Hepatocyte (in vitro differentiated cells and primary cell): ENCODE measurements around the gene MTMR6.

DNA sequence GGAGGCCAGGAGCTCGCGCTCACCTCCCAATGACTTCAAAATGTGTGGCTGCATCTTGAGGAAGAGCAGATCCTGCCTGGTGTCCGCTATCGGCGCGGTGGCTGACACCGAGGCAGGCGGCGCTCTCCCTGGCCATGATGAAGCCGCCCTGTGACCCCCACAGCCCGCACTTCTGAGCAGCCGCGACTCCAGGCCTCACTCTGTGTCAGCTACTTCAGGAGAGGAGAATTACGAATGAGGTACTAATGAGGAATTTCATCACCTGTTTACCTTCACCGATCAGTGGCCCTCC is 444.3 kb upstream of the SGCG start:
- RAMPAGE, long total RNA, result no peak
- RRBS, result no CpG with 5 or more reads among the region's 15 CpGs

- RAMPAGE, long total RNA, result no peak
- RRBS, result 4% methylated on average over 10 of the region's 71 CpGs
These were observed 254.7 kb upstream of the SGCG start for GRCh38 chr13:22925740-22926855.

DNA sequence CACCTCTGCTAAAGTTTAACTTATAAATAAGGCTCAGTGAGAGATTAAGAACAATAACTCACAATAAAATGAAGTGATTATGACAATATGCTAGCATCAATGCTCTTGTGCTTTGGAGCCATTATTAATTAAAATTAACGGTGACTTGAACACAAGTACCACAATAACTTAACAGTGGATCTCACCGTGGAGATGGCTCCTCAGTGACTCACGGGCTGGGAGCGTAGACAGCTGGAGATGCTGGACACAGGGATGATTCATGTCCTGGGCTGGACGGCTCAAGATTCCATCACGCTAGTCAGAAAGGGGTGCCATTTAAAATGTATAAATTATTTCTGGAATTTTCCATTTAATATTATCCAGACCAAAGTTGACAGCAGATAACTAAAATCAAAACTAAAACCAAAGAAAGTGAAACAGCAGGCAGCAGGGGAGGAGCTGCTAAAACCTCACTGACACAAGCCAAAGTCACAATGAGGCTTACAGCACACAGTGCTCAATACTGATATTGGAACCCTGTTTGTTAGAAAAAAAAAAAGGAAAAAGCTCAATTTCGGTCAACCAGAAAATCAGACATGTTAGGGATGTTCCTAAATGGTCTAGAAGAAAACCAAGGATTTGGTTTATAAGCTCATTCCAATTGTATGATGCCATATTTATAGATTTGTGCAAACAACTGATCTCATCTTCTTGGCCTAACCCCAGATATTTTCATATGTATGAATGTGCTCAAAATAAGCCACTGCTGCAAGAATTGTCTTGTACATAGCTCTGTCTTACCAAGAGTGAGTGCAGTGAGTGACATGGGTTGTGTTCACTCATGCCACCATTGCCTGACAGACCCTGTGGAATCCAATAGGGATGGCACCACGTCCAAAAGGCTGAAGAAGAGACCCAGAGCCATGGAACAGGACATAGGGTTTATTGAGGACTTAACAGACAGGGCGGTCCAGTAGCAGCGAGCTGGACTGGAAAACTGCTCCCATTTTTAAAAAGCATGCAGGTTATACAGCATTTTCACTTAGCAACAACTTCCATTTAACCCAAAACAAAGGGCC is 111.8 kb downstream of the SACS start:
- RAMPAGE, long total RNA, result no peak
- RRBS, result no CpG with 5 or more reads among the region's 10 CpGs

DNA sequence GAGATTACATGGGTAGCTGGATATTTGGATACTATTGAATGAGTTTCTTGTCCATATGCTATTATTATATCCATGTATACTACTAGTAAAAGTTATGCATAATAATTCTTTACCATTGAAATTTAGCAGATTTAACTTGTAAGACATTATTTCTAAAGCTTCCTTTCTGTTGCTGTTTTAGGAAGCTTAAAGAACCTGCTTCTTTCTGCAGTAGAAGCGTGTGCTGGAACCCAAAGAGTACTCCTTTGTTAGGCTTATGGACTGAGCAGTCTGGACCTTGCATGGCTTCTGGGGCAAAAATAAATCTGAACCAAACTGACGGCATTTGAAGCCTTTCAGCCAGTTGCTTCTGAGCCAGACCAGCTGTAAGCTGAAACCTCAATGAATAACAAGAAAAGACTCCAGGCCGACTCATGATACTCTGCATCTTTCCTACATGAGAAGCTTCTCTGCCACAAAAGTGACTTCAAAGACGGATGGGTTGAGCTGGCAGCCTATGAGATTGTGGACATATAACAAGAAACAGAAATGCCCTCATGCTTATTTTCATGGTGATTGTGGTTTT is 103.1 kb downstream of the TNFRSF19 start:
- RAMPAGE, long total RNA, result no peak
- RRBS, result no CpG with 5 or more reads among the region's 4 CpGs

- RAMPAGE, long total RNA, result no peak
- RRBS, result no CpG with 5 or more reads among the region's 4 CpGs
These were observed 144.7 kb downstream of the TNFRSF19 start for GRCh38 chr13:23714927-23715371.

- RAMPAGE, long total RNA, result no peak
- RRBS, result no CpG with 5 or more reads among the region's 2 CpGs
These were observed 135.8 kb downstream of the MIPEP start for GRCh38 chr13:23753250-23753898.

DNA sequence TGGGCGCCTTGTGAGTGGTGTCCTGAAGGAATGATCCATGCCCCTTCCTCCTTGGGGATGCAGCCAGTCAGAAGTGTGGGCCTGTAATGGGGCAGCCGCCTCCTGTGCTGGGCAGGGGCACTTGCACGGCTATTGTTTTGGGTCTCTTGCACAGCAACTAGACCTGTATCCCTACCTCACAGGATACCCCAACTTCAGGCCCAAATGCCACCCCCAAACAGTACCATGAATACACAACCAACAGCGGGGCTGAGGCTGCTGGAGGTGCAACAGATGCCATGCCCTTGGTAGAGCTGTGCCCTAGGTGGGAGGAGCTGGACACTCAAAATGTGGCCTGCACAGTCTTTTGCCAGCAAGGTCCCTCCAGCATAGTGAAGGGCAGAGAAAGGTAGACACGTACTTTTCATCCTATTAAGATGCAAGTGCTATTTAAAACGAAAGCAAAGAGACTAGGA is 126.6 kb downstream of the MIPEP start:
- RAMPAGE, long total RNA, result no peak
- RRBS, result no CpG with 5 or more reads among the region's 6 CpGs

- RAMPAGE, long total RNA, result no peak
- RRBS, result no CpG with 5 or more reads among the region's 2 CpGs
These were observed 85.6 kb upstream of the SPATA13 start for GRCh38 chr13:24074860-24075350.

GRCh38 chr13:24179248-24179770 is 18.8 kb downstream of the SPATA13 start:
- RAMPAGE, long total RNA, result no peak
- RRBS, result no CpG with 5 or more reads among the region's 2 CpGs

DNA sequence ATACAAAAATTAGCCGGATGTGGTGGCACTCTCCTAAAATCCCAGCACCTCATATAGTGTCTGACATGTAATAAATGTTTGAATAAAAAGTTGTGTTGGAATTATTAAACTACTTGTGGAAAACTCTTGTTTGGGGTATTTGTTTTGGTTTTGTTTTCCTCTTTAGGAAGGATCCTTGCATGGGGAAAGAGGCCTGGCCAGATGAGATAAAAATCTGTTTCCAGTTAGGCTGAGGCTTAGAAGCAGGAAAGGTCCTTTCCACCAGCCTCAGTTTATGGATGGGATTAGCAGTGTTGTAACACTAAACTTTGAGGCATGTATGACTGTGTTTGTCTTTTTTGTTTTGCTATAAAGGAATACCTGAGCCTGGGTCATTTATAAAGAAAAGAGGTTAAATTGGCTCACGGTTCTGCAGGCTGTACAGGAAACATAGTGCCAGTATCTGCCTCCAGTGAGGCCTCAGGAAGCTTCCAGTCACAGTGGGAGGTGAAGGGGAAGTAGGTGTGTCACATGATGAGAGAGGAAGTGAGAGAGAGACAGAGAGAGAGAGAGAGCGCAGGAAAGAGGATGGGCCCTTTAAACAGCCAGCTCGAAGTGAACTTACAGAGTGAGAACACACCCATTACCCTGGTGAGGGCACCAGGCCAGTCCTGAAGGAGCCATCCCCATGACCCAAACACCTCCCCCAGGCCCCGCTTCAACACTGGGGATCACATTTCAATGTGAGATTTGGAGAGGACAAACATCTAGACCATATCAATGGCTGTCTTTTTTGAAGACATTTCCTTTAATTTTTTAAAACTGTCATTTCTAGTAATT is 21.6 kb downstream of the SPATA13 start:
- RAMPAGE, long total RNA, result no peak
- RRBS, result no CpG with 5 or more reads among the region's 5 CpGs

- RAMPAGE, long total RNA, result no peak
- RRBS, result no CpG with 5 or more reads among the region's 8 CpGs
These were observed 25.2 kb downstream of the SPATA13 start for GRCh38 chr13:24185457-24186285.

GRCh38 chr13:24224296-24224642 is 63.7 kb downstream of the SPATA13 start:
- RAMPAGE, long total RNA, result no peak
- RRBS, result no CpG with 5 or more reads among the region's 8 CpGs

- RAMPAGE, long total RNA, result no peak
- RRBS, result no CpG with 5 or more reads among the region's 15 CpGs
These were observed 27.8 kb upstream of the C1QTNF9 start for GRCh38 chr13:24281468-24282071.

DNA sequence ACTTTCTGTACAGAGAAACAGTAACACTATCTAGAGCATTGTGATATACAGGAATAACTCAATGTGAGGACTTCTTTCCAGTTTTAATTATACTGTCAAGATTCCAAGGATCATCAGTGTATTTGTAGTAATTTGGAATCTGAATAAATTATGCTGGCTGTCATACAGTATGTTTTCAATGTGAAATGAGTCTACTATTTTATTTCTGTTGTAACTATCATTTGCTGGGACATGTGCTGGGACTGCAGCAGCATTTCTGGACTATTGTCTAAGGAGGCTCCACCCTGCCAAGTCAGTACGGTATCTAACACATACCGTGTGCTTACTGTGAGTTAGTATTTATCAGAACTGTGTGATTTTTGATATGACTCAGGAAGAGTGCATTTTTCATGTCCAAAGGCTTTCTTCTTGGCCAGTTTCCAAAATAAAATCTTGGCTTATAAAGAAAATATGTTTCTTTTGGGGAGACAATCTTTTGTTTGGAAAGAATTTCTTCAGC is 11.7 kb downstream of the PARP4 start:
- RAMPAGE, long total RNA, result no peak
- RRBS, result no CpG with 5 or more reads among the region's 2 CpGs

GRCh38 chr13:24598363-24598730 is 81.9 kb upstream of the ATP12A start:
- RAMPAGE, long total RNA, result no peak
- RRBS, result no CpG with 5 or more reads among the region's 4 CpGs

DNA sequence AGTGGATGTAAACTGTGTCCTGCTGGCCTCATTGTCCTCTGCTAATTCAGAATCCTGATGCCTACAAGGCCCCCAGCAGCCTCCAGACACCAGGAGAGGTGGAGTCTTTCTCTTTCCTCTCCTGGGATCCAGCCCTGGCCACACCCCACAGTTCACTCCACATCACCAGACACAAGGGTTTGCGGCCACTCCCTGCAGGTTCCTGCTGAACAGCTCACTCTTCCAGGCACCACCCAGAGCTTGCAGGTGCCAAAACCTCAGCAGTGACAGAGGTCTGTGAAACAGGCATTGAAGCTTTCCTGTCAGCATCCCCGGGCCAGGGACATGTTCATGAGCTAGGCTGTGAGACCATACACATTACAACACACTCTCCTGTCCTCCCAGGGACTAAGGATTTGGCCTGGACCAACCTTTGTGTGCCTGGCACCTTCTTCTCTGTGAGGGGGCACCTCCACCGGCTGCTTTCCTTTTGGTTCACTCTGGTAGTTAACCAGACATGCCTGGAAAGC is 11.2 kb upstream of the ATP12A start:
- RAMPAGE, long total RNA, result no peak
- RRBS, result no CpG with 5 or more reads among the region's 3 CpGs

- RAMPAGE, long total RNA, result no peak
- RRBS, result 2% methylated on average over 23 of the region's 53 CpGs
These were observed at the start of gene MTMR6 for GRCh38 chr13:25287164-25287727. MTMR6 (minus strand) TSS chr13:25287488.

- RAMPAGE, long total RNA, result no peak
- RRBS, result no CpG with 5 or more reads among the region's 5 CpGs
These were observed 10.4 kb downstream of the NUP58 start for GRCh38 chr13:25311621-25312460.

DNA sequence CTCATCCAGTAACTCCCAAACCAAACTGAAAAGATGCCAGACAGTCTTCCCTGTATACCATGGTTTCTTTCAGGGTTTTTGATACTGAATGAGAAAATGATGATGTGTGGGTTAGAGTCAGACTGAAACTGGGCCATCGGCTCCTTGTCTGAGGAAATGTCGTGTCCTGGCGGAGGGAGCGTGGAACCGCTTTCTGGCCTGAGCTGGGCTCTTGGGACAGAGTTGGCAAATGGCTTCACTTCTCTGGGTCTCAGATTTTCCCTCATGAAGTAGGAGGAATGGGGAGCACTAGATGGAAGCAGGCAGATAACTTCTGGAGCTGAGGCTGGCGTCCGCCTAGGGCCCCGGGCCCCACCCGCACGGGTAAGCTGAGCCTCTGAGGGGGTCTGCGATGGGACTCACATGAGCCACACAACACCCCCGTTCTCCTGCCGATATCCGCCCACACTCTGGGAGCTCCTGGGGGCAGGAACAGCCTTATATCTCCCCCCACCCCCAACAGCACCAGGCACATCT is 133.3 kb upstream of the WASF3 start:
- RAMPAGE, long total RNA, result no peak
- RRBS, result no CpG with 5 or more reads among the region's 14 CpGs

DNA sequence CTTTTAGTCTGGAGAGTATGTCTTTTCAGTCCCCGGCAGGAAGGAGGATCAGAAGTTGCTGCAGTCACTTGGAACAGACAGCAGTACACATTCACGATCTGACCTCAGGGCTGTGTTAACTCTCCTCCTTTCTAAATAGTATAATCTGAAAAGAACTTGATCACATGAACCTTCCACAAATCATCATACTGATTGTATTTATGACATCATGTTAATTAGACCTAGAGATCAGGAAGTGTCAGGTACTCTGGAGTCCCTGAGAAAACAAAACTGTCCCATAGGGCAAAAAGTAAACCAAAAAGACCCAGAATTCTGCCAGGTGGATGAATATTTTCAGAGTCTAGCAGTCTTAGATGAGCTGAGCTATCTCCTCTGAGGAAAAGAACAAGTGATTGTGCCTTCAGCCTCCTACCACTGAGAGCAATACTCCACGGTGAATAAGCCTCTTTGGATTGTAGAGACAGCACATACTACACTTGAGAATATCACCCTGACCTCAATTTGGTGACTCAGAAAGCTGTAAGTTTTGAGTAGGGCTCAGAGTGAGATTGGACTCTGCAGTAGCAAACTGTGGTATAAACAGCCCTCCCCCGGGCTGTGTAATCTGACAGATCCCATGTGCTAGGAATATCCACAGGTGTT is 181.0 kb upstream of the GPR12 start:
- RAMPAGE, long total RNA, result no peak
- RRBS, result no CpG with 5 or more reads among the region's 4 CpGs